Osteoblast (primary cell): ENCODE data around the genes ADORA3 and KCND3.

GRCh38 chr1:111214269-111215548 is 12.8 kb upstream of the CHI3L2 start:
- CAGE, long polyA plus RNA = no peak
- RRBS = no CpG with 5 or more reads among the region's 13 CpGs

GRCh38 chr1:111470858-111471630 is 2.7 kb upstream of the C1orf162 start:
- CAGE, long polyA plus RNA = no peak
- RRBS = no CpG with 5 or more reads among the region's 4 CpGs

- CAGE, long polyA plus RNA = no peak
- RRBS = no CpG with 5 or more reads among the region's 14 CpGs
Observed at GRCh38 chr1:111503125-111504268, at the start of gene ADORA3. ADORA3 (minus strand) TSS chr1:111503633.

DNA sequence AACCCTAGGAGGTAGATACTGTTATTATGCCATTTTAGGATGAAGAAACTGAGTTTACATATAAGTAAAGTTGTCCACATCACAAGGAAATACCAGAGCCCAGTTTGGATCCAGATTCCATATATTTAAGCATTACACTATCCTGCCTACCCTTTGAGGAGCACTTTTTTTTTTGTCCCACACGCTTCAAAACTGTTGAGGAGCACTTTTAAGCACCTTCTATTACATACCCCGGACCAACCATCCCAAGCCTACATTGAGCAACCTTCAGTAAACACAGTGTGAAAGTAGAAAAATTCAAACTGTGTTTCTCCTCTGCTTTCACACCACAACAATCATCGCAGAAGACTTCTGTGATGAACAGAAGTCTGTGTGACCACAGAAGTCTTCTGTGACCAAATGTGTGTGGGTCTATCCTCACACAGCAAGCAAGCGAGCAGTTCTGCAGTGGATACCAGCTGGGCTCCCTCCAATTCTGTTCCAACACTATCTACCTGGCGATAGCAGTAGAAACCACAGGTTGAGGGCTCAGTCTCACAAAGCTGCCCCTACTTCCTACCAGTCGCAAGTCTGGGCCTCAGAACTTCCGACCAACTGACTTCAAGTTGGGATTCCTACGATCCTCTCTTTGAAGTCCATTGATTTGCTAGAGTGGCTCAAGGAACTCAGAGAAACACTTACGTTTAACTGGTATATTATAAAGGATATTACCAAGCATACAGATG is 21.1 kb upstream of the RAP1A start:
- CAGE, long polyA plus RNA = no peak
- RRBS = no CpG with 5 or more reads among the region's 9 CpGs

GRCh38 chr1:111624377-111624817 is 4.8 kb downstream of the RAP1A start:
- CAGE, long polyA plus RNA = no peak
- RRBS = no CpG with 5 or more reads among the region's 3 CpGs

DNA sequence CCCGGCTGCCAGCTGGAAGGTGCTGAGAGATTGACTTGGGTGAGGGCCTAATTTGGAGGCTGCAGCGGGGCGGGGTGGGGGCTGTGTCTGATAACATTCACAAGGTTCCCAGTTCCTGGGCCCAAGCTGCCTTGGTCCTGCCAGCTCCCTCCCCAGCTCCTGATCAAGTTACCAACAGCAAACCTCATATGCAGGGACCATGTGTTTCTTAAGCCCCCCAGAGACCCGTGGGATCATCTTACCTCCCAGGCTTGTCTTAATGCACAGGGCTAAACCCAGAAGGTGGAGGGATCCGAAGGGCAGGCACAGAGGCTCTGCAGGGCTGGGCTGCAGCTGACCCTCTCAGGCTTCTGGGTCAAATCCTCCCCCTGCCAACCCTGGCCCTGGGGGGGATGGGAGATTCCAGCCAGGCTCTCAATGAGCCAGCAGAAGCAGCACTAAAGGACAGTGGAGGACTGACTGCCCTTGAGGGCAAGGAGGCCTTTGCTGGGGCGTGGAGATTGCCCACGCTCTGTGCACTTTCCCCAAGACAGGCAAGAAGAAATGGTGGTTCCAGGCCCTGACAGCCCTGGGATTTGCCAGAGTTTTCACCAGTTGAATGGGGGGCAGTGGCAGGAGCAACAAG is 9.6 kb downstream of the INKA2 start:
- CAGE, long polyA plus RNA = no peak
- RRBS = no CpG with 5 or more reads among the region's 7 CpGs

GRCh38 chr1:111862430-111862874 is 106.8 kb downstream of the DDX20 start:
- CAGE, long polyA plus RNA = no peak
- RRBS = no CpG with 5 or more reads among the region's 2 CpGs

DNA sequence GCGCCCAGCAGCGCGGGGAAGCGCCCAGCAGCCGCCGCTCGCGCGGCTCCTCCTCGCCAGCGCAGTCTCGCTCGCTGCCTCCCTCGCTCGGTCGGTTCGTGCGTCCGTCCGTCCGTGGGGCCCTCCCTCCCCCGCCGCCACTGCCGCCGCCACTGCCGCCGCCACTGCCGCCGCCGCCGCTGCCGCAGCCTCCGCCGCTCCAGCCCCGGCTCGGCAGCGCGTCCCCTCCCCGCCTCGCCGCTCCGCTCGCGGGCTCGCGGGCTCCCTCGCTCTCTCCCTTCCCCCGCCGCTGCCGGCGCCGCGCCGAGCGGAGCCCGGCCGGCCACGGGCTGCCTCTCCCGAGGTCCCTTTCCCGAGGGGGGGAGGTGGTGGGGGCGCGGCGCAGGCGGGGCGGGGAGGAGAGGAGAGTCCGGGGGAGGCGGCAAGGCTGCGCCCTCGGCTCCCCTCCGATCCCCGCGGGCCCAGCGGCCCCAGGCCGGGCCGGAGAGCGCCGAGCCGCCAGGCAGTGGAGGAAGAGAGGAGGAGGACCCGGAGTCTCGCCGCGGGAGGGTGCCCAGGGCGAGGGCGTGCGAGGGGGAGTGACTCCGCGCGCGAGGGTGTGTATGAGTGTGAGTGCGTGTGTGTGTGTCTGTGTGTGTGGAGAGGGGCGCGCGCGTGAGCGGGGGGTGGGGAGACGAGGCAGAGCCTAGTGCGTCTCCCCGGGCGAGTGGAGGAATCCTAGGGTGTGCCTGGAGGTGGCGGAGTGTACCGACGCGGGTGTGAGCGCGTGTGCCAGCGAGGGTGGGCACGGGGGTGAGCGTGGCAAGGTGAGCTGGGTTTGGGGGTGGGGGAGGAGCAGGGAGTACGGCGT is at the start of gene KCND3:
TSS of gene KCND3 (minus strand) at position 76 of the 850 bp plus-strand sequence.
- CAGE, long polyA plus RNA = start-site peak on the plus strand centred at position 435 of the sequence, 44 bp wide, 8 and 8 reads in 2 replicates
- RRBS = 5% methylated on average over 22 of the region's 110 CpGs

- CAGE, long polyA plus RNA = no peak
- RRBS = no CpG with 5 or more reads among the region's 3 CpGs
Observed at GRCh38 chr1:112056925-112057299, 67.4 kb upstream of the KCND3 start.

DNA sequence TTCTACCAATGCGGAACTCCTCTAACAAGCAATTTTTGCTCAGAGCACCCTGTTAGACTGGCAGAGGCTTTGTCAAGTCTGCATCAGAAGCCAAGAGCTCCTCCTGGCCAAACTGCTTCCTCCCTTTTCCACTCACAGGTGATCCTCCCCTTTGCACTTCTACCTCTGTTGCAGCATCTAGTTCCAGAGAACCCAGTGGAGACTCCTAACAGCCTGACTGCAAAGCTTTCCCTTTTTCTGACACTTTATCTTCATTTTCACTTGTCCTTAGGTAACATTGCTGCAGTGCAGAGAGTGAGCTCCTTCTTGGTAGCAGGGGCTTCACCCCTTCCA is 34.9 kb upstream of the CTTNBP2NL start:
- CAGE, long polyA plus RNA = no peak
- RRBS = no CpG with 5 or more reads among the region's 1 CpG

- CAGE, long polyA plus RNA = no peak
- RRBS = no CpG with 5 or more reads among the region's 1 CpG
Observed at GRCh38 chr1:112429751-112430178, 33.8 kb downstream of the CTTNBP2NL start.

DNA sequence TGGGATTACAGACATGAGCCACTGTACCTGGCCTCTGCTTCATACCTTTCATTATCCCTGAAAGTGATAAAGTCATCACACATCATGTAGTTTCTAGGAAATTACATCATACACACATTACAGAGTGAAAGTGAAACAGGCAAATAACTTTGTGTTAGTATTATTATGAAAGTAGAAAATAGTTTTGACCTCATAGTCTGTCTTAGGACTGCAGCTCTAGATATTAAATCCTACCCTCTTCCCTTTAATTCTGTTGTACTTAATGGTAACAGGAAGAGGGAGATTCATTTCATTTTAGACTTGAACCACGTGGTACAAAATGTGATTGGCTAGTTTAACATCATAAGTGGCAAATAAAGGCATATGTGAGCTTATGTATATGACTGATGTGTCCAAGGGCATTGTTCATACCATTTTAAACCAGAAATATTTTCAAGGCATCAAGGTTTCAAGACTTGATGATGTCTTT is 5.7 kb upstream of the MOV10 start:
- CAGE, long polyA plus RNA = no peak
- RRBS = no CpG with 5 or more reads among the region's 1 CpG

- CAGE, long polyA plus RNA = no peak
- RRBS = 3% methylated on average over 14 of the region's 49 CpGs
Observed at GRCh38 chr1:112714009-112714905, 875 bp downstream of the PPM1J start.

DNA sequence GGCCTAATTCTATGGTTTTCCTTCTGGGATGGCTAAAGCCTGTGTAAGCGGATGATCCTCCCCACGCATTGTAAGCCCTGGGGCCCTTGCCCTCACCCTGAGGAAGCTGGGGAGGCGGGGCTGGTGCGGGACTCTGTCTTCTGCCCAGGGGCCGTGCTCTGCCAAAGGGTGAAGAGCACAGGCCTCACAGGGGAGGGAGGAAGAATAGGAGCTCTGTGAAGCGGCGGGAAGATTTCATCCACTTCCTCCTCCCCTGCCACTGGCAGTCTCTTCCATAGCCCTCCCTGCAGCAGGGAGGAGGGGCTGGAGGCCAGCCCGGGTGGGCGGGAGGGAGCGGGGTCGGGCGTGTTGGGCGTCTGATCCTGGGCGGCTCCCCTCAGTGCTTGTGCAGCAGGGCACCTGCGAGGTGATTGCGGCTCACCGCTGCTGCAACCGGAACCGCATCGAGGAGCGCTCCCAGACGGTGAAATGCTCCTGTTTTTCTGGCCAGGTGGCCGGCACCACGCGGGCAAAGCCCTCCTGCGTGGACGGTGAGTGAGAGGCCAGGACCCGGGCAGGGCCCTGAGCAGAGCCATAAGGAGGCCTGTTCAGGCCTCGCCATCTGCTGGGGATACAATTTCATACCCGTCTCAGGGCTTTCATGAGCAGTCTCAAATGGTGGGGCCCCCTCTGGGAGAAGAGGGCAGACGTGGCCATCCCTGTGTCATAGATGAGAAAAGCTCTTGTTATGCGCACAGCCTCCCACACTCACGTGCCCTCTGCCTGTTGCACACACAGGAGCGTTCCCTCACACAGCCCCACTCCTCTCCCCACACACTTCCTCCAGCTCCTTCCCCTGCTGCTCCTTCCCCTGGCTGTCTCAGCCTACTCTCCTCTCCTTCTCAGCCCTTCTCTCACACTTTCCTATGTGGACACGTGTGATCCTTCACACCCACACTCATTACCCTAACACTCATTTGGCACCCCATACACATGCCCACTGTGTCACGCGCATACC is 4.2 kb downstream of the TAFA3 start:
- CAGE, long polyA plus RNA = no peak
- RRBS = 13% methylated on average over 14 of the region's 37 CpGs

DNA sequence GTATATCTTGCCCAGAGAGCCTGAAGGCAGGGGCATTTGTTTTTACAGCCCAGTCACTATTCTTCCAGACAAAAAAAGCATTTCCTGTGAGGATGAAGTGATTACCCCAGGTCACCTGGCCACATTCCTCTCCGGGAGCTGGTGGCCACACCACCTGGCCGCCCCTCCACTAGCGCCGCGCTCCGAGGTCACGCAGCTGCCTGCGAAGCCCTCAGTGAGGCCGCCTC is 106.7 kb downstream of the SLC16A1 start:
- CAGE, long polyA plus RNA = no peak
- RRBS = no CpG with 5 or more reads among the region's 9 CpGs

DNA sequence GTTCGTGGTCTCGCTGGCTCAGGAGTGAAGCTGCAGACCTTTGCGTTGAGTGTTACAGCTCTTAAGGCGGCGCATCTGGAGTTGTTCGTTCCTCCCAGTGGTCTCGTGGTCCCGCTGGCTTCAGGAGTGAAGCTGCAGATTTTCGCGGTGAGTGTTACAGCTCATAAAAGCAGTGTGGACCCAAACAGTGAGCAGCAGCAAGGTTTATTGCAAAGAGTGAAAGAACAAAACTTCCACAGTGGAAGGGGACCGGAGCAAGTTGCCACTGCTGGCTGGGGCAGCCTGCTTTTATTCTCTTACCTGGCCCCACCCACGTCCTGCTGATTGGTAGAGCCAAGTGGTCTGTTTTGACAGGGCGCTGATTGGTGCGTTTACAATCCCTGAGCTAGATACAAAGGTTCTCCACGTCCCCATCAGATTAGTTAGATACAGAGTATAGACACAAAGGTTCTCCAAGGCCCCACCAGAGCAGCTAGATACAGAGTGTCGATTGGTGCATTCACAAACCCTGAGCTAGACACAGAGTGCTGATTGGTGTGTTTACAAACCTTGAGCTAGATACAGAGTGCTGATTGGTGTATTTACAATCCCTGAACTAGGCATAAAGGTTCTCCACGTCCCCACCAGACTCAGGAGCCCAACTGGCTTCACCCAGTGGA is 102.1 kb downstream of the SLC16A1 start:
- CAGE, long polyA plus RNA = no peak
- RRBS = no CpG with 5 or more reads among the region's 17 CpGs

GRCh38 chr1:113416435-113416755 is 26.1 kb downstream of the MAGI3 start:
- CAGE, long polyA plus RNA = no peak
- RRBS = no CpG with 5 or more reads among the region's 1 CpG

GRCh38 chr1:113680773-113681405 is 78.4 kb downstream of the PHTF1 start:
- CAGE, long polyA plus RNA = no peak
- RRBS = no CpG with 5 or more reads among the region's 3 CpGs

DNA sequence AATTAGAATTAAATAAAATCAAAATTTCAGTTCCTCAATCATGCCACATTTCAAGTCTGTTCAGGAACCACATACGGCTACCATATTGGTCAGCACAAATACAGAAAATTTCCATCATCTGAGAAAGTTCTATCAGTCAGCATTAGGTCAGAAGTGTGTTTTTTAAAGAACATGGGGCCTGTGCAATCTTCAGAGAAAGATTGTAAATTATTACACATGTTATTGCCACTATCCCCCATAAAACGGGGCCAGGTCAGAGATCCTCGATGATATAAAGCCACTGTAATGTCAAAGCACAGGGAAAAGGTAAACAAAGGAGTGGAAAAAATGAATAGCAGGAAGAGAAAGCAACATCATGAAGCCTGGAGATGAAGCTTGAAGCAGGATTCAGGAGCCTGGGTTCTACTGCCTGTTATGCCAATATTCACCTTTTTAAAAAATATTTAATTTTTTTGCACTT is 2.4 kb downstream of the RSBN1 start:
- CAGE, long polyA plus RNA = no peak
- RRBS = no CpG with 5 or more reads among the region's 3 CpGs

- CAGE, long polyA plus RNA = no peak
- RRBS = no CpG with 5 or more reads among the region's 12 CpGs
Observed at GRCh38 chr1:113971803-113972705, 7.2 kb upstream of the OLFML3 start.